Neural cell (in vitro differentiated cells): ENCODE measurements around the genes CYBRD1 and METAP1D.

GRCh38 chr2:169717209-169717614, 16.4 kb upstream of the KLHL23 start:
- RAMPAGE, long total RNA, result no peak

GRCh38 chr2:169896483-169896845, 69.2 kb downstream of the UBR3 start:
- RAMPAGE, long total RNA, result no peak

DNA sequence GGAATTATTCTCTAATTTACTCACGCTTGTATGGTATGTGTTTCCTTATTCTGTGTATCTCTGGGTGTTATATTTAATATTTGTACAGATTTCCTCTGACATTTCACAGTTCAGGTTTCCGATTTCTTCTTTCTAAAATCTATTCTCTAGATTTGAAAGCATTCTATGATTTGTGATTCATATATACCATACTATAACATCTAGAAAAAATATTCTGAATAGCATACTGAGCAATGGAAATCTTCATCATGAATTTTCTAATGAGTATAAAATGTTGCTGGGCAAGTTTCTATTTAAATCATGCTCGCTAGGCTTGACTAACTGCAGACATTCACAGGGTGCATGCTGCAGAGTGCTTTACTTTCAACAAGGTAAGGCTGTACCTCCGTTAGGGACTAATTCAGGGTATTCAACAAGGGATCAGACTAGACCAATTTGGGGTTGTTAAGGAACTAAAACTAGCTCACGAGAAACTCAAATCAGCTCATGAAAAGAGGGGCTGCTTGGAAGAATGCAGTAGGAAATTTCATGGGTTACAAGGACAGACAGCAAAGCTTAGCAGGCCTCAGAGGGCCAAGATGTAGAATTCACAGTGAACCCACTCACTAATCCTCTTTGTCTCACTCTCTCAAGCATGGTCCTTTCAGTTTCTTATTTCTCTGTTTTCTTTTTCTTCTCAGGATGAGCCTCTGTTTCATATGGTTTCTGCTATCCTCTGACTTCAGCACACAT, 2.0 kb downstream of the MYO3B start:
- RAMPAGE, long total RNA, result no peak

DNA sequence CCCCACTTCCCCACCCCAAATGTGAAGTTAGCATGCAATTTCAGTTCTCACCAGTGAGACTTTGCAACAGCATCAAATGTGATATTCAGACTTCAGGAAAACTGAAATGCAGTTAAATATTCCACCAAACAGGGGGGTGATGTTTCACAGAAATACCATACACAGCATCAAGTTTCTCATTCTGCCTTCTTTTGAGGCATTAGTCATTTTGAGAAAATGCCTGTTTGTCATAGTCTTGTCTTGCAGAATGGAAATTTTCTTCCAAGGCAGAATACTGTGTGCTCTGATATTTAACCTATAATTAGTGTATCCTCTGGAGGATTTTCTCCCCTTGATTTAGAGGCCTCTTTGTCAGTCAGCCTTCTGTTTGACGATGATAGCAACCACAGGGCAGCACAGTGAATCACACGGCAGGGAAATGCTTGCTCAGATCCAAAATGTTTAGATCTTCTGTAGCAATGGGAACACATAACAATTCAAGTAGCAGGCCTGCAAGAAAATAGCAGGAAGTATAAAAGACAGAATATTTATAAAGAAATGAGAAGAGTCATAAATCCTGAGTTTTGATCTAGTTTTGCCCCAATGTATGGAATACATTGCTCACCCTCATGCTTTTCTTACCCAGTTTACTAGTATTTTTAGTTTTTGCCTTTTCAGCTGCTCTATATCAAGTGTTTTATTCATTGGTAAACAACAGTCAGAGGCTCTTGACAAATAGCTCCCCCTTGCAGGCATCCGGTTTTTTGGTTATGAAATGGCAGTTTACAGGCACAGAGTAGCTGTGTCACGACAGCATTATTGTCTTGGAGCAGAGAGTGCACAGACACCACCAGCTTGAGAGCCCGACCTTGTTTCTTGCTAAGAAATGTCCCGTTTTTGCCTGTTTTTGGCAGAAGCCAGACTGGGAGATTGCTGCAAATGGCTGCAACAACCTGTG, 185.0 kb downstream of the MYO3B start:
- RAMPAGE, long total RNA, result no peak

DNA sequence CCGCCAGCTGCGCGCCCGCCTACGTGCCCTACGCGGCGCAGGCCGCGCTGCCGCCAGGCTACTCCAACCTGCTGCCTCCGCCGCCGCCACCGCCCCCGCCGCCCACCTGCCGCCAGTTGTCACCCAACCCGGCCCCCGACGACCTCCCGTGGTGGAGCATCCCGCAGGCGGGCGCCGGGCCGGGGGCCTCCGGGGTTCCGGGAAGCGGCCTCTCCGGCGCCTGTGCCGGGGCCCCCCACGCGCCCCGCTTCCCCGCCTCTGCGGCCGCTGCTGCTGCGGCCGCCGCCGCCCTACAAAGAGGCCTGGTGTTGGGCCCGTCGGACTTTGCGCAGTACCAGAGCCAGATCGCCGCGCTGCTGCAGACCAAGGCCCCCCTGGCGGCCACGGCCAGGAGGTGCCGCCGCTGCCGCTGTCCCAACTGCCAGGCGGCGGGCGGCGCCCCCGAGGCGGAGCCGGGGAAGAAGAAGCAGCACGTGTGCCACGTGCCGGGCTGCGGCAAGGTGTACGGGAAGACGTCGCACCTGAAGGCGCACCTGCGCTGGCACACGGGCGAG, 1.6 kb downstream of the SP5 start:
- RAMPAGE, long total RNA, result no peak

DNA sequence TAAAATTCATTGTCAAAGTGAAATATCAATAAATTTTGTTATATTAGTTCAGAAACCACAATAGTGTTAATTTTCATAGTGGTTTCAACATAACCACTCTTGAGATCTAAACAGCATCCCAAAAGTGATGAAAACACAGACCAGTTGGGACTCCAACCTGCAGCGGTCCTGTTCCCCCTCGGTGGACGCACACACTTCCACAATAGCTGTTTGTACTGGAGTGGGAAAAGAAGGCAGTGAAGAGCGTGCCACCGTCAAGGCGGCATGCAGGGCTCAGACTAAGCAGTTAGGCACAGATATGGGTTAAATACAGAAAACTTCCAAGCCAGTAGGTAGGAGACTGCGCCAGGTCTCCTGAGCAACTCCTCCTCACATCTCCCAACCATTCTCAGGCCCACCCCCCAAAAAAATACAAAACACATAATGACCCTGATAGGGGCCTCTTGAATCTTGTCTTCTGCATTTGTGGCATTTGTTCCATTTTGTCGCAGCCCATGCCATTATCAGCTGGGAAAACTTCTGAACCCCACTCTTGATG, 57.6 kb downstream of the GORASP2 start:
- RAMPAGE, long total RNA, result no peak

- RAMPAGE, long total RNA, result no peak
These were observed 109.4 kb downstream of the TLK1 start for GRCh38 chr2:171051350-171051622.

- RAMPAGE, long total RNA, result no peak
These were observed 74.1 kb downstream of the TLK1 start for GRCh38 chr2:171086429-171087149.

- RAMPAGE, long total RNA, result no peak
These were observed 79.2 kb downstream of the METTL8 start for GRCh38 chr2:171354578-171354954.

DNA sequence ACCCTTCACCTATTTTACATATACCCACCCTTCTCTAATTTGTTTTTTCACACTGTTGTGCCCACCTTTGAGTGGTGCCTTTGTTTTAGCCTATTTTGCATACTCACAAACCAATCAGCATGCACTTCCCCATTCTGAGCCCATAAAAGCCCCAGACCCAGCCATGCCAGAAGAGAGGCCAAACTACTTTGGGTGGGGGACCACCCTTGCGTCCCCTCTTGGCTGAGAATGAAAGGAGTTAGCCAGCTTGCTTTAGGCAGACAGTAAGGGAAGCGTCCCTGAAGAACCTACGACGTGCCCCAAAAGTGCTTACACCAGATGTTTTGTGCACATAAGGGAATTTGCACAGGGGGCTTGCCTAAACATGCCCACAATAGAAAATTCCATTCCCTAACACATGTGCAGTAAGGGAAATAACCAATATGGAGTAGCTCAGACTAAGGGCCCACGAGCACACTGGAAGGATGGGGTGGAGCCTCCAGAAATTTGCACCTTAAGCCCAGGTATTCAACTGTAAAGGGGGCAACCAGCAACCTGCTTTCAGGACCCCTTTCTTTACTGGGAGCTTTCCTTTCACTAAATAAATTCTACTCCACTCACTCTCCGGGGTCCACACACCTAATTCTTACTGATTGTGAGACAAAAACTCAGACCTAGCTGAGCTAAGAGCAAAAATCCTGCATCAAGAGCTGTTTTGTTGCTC, 2.8 kb downstream of the METTL8 start:
- RAMPAGE, long total RNA, result no peak

- RAMPAGE, long total RNA, result no peak
These were observed 31.8 kb upstream of the CYBRD1 start for GRCh38 chr2:171490312-171491072.

GRCh38 chr2:171521337-171521731, 940 bp upstream of the CYBRD1 start:
- RAMPAGE, long total RNA, result no peak

DNA sequence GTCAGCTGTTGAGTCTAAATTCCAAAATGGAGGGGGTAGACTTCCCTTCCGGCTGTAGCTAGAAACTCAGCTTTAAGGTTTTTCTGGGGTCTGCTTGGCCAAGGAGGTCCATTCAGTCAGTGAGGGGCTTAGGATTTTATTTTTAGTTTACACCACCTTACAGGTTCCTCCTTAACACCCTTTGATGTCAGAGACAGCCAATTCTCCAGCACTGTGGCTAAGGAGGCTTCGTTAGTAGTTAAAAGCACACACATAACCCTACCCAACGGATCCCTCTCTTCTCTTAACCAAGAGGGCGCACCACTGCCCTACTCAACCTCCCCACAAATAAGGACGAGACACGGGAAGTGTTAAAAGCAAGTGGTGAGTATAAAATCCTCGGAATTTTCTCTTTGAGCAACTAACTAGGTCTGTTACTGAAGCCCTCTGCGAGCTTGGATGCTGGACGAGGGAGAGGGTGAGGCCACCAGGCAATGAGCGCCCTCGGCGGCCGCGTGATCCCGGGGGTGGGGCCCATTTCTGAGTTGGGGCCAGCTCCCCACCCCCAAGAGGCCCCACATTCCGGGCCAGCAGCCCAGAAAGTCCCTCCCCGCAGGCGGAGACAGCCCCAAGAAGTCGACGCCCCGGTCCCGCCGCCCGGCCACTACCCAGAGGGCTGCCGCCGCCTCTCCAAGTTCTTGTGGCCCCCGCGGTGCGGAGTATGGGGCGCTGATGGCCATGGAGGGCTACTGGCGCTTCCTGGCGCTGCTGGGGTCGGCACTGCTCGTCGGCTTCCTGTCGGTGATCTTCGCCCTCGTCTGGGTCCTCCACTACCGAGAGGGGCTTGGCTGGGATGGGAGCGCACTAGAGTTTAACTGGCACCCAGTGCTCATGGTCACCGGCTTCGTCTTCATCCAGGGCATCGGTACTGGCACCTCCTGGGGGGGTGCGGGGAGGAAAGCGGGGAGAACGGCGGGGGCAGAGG, at the start of gene CYBRD1:
Gene CYBRD1 (plus strand): TSS at position 640 of the 964 bp plus-strand sequence.
- RAMPAGE, long total RNA, result no peak

DNA sequence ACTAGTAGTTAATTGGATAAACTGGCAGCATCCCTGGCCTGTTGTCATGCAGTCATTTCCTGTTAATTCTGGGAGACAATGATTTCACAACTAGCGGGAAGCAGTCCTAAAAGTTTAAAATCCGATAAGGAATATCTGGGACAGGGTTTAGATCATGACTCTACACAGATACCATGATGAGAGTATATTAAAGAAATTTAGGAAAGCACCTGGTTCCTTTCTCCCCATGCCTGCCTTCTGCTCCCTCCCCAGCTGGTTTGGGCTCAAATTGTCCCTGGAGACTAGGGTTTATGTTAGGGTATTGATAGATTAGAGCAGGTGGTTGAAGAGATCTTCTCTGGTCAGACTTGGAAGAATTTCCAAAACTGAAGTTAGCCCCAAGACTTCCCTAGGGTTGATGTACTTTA, 32.9 kb downstream of the CYBRD1 start:
- RAMPAGE, long total RNA, result no peak

GRCh38 chr2:171956130-171956950, 34.1 kb downstream of the HAT1 start:
- RAMPAGE, long total RNA, result no peak

- RAMPAGE, long total RNA, result start-site peak on the minus strand at chr2:171999808-171999859, 296 and 298 reads in 2 replicates
These were observed at the start of gene METAP1D for GRCh38 chr2:171999705-172000558. TSS of gene METAP1D (plus strand) at chr2:171999953.

DNA sequence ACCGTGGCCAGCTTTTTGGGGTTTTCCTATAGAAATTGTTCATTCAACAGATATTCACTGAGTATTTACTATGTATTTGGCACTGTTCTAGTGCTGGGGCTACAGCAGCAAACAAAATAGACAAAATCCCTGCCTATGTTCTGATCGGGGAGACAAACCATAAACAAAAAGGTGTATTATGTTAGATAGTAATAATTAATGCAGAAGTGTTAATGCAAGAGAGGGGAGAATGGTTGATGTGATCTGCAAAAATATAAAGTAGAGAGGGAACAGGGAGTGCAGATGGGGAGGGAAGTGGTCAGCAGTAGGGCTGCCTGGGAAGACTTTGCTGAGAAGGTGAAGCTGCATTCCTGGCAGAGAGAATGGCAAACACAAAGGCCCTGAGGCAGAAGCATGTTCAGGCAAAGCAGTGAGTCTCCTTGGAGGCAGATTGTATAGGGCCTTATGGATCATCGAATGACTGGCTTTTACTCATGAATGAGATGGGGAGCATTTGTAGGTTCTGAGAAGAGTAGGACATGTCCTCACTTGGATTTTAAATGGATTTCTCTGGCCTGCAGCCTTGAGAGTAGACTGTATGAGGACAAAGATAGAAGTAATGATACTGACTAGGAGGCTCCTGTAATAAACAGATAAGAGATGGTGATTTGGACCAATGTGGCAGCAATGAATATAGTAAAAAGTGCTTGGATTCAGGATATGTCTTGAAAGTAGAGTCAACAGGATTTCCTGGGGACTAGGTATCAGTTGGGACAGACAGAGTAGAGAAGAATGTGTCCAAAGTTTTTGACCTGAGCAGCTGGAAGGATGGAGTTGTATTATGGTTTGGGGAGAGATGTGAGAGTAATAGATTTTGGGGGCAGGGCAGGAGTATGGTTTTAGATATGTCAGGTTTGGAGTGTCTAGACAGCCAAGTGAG, 9.6 kb downstream of the ITGA6 start:
- RAMPAGE, long total RNA, result no peak

DNA sequence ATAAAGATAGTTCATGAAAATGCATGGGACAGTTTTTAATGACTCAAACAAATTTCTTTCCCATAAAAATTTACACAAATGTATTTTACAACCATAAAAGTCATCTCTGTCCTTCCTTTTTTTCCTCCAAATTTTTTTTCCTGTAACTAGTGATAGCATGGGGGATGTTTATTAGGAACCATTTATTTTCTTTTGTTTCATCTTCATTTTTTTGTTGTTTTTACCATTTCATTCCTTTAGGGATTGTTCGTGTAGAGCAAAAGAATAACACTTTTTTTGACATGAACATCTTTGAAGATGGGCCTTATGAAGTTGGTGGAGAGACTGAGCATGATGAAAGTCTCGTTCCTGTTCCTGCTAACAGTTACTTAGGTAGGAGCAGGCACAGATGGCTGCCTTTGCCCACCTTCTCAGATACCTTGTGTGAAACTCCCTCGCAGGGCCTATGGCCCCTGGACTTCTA, 43.4 kb downstream of the ITGA6 start:
- RAMPAGE, long total RNA, result no peak

- RAMPAGE, long total RNA, result no peak
These were observed 53.0 kb downstream of the ITGA6 start for GRCh38 chr2:172480306-172480859.

DNA sequence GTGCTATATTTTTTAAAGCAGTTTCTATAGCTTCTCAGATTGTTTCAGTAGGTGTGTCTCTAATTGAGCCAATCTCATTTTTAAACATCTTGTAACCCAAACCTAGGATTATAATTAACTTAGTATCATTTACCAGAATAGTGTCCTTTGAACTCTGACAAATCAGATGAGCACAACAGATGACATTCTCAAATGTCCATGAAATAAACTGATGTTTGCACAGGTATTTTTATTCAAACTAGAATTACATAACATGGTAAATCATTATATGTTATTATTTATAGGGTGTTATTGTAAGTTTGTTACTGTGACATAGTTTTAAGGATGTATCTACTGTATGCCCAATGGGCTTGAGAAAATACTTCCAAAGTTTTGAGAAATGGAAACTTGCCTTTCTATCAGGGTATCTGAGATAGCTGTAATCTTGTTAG, 126.1 kb upstream of the MAP3K20 start:
- RAMPAGE, long total RNA, result no peak